ENCODE data around the gene PITPNC1.

GRCh38 chr17:65556366-65557062, 4.9 kb downstream of the AXIN2 start:
- PRO-cap, result no peak

- PRO-cap, result bidirectional peak, plus-strand start at chr17:65560499, minus-strand start at chr17:65560317
Observed at GRCh38 chr17:65560103-65560662, 1.3 kb downstream of the AXIN2 start.

- PRO-cap, result no peak
Observed at GRCh38 chr17:65628237-65629094, 67.0 kb upstream of the AXIN2 start.

- PRO-cap, result no peak
Observed at GRCh38 chr17:65712406-65712876, 151.0 kb upstream of the AXIN2 start.

DNA sequence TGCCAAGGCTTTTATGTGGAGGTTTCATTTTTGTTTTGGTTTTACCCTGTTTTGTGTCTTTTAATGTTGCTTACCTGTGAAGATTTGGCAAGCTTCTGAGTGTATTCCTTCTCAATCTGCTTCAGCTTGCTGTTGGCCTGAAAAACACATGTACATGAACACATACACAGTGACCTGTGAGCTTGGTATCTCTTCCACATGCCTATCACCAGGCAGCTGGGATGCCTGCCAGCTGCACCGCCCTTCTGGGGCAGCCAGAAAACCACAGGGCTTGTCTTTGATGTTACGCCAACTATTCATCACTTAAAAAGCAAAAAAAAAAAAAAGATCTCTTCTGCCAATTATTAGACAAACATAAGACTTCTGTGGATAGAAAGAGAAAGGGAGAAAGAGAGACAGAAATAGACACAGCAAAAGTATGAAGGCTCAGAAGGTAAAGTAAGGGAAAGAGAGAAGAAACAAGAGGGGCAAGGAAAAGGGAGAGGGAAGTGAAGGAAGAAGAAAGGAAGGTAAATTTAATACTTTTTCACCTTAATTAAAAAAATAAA, 189.2 kb upstream of the AXIN2 start:
- PRO-cap, result no peak

DNA sequence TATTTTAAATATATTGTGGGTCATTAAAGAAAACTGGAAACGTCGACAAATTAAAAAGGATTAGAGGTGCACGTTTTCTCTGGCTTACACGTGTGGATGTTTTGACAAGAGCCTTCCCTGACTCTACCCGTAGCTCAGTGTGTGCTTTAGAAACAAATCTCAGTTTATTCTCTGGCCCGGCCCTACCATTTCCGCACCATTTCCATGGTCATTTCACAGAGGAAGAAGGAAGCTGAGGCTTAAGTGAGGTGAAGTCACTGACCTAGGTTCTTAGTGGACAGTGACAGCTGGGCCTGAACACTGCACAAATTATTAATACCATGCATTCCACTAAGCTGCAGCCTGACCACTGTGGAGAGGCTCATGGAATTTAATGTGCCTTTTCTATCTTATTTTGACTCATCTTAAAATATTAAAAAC, 990 bp downstream of the CEP112 start:
- PRO-cap, result bidirectional peak, plus-strand start at position 273 of the sequence, minus-strand start at position 136 of the sequence

GRCh38 chr17:66304889-66305341, 2.5 kb downstream of the PRKCA start:
- PRO-cap, result no peak

GRCh38 chr17:66386812-66387438, 84.5 kb downstream of the PRKCA start:
- PRO-cap, result no peak

GRCh38 chr17:66401860-66402500, 99.6 kb downstream of the PRKCA start:
- PRO-cap, result no peak

GRCh38 chr17:66415329-66415837, 113.0 kb downstream of the PRKCA start:
- PRO-cap, result no peak

DNA sequence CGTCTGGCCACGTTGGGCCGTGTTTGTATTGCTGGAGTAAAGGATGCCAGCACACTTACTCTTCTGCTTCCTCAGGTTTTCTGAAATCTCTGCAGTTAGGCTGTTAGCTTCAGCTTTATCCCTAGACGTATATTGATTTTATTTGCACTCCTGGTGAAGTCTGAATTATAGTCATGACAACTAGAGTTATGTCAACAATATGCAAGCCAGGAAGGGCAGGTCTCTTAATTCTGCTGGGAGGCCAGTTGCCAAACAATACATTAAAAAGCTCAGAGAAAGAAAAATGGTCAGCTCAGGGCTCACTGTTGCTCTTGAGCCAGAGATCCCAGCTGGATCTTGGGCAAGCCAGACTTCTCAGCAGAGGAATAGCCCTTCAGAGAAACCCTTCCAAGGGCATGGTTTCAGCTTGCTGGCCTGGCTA, 110.2 kb upstream of the CACNG5 start:
- PRO-cap, result no peak

DNA sequence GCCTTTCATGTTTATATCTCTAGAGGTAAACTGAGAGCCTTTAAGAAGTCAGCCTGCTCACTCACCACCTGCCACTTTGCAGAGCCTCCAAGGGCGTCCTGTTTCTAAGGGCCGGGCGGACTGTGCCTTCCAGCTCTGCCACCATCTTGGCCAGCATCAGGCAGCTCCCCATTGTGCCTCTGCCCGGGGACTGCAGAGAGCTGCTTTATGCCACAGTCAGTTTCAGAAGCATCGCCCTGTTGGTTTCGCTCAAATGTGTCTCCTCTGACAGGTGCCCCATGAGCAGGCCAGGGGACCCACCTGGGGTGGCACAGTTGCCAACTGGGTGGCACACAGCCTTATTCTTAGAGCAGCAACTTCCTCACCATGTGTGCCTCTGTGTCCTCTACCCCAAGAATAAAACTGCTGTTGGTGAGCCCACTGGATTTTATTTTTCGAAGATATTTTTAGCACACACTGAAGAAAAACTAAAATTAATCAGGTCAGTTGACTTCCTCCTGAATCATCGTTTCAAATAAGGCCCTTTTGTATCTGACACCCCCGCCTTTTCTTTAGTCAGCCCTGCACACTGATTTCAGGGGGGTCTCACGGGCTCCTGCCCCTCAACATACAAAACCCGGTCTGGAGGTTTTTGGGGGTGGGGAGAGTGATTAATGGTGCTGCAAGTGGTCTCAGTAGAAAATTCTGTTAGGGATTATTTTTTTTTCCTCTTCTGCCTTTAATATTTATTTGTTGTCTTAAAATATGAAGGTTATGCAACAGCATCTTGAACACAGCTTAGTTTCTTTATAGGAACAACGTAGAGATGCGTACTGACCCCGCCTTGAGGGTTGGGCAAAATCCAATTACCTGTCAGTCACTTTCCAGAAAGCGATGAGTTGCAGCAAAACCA, 44.8 kb upstream of the CACNG5 start:
- PRO-cap, result unidirectional peak, minus-strand start at position 400 of the sequence

GRCh38 chr17:66964789-66965941, 658 bp downstream of the CACNG4 start:
- PRO-cap, result no peak

DNA sequence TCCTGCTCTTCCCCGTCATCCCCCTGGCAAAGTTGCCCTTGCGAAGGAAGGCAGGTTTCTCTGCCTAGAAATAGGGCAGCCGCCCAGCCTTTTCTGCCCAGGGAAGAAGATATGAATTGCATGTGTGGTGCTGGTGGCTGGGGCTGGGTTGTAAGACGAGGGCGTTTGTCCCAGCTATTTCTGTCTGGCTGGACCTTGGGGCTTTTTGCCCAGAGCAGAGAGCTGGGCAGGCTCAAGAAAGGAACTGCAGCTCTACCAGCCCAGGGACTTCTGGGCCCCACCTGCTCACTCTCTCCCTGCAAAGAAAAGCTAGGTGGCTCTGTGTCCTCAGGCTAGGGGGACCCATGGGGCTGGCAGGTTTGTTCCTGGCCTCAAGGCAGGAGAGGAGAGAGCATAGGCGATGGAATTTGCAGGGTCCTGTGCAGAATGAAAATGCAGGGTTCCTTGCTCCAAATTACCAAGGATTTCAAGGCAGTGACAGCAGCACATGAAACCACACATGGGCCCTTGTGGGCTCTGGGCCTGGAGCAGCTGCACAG, 638 bp downstream of the CACNG1 start:
- PRO-cap, result no peak

GRCh38 chr17:67220567-67220886, 24.5 kb downstream of the HELZ start:
- PRO-cap, result no peak

DNA sequence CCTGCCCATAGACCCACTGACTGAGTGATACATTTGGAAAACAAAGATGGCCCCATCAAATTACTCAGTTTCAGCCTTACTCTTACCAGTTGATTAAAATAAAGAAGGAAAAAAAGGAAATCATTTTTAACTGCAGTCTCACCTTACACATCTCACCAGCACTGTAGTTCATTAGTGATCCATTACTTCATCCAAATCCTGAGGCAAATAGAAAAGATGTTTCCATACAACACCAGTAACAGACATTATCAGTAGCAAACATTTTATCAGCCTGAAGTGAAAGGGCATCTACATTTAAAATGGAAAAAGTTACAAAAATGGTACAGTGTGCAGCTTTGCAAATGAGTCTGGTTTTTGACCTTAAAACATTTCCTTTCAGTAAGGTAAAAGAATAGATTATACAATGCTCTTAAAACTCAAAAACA, 1.3 kb downstream of the HELZ start:
- PRO-cap, result no peak

DNA sequence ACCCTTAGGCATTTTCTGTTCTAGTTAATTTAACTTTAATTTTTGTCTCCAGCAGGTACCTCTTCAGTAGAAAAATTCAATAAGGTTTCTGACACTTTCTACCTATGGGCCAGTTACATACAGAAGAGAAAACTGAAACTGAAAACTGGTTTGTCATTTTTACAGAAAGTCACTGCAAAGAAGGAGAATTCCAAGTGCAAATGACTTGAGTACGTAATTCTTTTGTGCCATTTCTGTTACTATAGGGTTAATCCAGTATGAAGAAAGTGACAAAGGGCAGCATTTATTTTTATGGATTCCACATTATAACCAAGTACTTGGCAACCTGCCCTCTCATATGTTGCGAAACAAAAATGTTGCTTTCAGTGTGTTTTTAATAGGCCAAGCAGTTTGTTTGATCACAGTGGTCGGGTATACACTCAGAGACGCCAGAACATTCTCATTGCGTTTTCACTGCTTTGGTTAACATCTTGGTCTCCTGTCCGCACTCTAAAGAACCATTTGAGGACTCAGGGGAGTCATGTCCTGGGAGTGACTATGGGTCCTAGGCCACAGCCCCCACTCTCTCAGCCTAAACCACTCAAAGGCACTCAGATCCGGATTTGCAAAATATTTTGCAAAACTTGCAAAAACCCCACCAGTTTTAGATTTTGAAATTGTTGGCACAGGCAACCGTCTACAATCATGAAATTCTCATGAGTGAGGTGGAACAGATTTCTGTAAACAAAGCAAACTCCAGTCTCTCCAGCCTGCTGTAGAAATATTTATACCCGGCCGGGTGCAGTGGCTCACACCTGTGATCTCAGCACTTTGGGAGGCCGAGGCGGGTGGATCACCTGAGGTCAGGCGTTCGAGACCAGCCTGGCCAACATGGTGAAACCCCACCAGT, 15.4 kb upstream of the HELZ start:
- PRO-cap, result no peak

DNA sequence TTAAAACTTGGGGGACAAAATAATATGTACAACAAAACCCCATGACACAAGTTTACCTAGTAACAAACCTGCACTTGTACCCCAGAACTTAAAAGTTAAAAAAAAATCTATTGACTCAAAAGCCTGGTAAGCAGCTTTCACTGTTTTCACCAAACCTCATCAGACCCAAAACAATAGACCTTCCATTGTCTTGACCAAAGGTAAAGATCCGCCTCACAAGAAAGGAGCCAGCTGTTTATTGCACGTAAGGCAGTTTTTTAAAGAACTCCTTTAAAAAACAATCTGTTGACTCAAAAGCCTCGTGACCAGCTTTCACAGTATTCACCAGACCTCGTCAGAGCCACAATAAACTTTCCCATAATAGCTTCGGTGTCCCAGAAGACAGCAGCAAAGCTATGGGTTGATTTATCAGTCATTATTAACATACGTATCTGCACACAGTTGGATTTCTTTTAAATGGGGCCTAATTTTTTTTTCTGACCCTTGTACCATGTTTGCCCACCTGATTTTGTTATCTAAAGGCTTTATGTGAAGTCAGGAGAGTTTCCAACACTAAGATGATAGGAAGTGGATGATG, 17.4 kb upstream of the HELZ start:
- PRO-cap, result no peak

GRCh38 chr17:67359327-67360285, 6.8 kb downstream of the PSMD12 start:
- PRO-cap, result no peak

DNA sequence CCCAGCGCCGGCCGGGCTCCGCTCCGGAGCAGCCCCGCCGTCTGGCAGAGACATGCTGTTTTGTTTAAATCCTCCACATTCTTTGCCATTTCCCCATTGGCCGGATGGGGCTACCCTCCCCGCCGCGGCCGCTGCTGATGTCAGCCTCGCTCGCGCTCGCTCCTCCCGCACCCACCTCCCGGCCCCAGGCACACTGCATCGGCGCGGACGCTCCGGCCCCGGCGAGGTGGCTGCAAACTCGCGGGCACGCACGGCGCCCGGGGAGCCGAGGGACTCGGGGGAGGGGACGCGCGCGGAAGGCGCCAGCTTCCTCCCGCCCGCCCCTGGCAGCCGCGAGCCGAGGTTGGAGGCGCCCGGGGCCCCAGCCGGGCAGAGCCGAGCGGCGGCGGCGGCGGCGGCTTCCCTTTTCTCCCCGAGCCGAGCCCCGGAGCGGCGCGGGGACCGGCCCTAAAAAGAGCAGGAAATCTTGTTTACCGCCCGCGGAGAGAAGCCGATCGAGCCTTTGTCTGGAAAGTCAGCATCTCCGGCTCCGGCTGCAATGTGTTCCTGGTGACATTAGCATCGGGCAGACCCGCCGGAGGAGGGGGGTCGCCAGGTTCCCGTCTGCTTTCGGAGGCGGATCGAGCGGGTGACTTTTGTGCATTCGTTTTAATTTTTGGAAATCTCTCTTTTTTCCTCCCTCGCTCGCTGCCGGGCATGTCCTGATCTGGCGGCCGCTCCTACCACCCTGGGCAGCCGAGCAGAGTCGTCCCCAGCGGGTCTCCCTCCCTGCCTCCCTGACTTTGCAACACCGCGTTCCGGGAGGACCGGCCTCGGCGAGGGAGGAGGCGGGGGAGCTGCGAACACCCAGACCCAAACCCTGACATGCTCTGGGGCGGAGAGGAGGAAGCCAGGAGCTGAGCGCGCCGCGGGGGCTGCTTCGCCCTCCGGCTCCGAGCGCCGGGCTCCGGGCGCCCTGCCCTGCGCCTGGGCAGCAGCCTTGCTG, at the start of gene PITPNC1:
TSS of gene PITPNC1 (plus strand) at position 165 of the 985 bp plus-strand sequence.
- PRO-cap, result bidirectional peak, plus-strand start at position 143 of the sequence, minus-strand start at position 62 of the sequence; bidirectional peak, plus-strand start at position 168 of the sequence, minus-strand start at position 232 of the sequence

All from cardiac septum (tissue), 1 donor.